ENCODE results near the gene KCMF1.

- PRO-cap, result no peak
- RAMPAGE, long total RNA, result no peak
Observed at GRCh38 chr2:80489671-80490155, 185.2 kb upstream of the LRRTM1 start.

- PRO-cap, result no peak
- RAMPAGE, long total RNA, result no peak
Observed at GRCh38 chr2:81481127-81481874, 1176.7 kb upstream of the LRRTM1 start.

GRCh38 chr2:84839939-84840882 is 40.7 kb downstream of the TRABD2A start:
- PRO-cap, result no peak
- RAMPAGE, long total RNA, result no peak

- PRO-cap, result no peak
- RAMPAGE, long total RNA, result no peak
Observed at GRCh38 chr2:84841433-84842190, 39.3 kb downstream of the TRABD2A start.

GRCh38 chr2:84849352-84849973 is 31.4 kb downstream of the TRABD2A start:
- PRO-cap, result no peak
- RAMPAGE, long total RNA, result no peak

GRCh38 chr2:84925541-84926409 is 20.3 kb downstream of the TMSB10 start:
- PRO-cap, result unidirectional peak, plus-strand start at chr2:84926019
- RAMPAGE, long total RNA, result no peak

DNA sequence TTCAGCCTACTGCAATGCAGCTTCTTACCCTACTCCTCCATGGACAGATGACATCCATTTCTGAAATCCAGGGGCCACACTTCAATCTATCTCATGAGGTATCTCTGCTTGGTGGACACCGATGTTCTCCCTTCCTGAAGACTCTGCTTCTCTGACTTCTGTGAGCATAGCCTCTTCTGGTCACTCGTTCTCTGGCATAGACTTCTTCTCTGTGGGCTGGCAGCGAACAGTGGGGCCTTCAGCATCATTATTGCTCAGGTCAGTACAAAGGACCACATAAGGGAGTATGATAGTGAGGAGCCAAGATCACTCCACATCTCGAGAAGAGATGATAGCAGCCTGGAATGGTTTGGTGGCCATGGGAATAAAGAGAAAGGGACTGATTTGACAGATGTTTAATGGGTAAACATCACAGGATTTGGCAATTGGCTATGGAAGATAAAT is 8.1 kb upstream of the KCMF1 start:
- PRO-cap, result no peak
- RAMPAGE, long total RNA, result no peak

- PRO-cap, result bidirectional peak, plus-strand start at chr2:84970644, minus-strand start at chr2:84970712; bidirectional peak, plus-strand start at chr2:84971161, minus-strand start at chr2:84970956
- RAMPAGE, long total RNA, result no peak
Observed at GRCh38 chr2:84970255-84971315, at the start of gene KCMF1. KCMF1 (plus strand) TSS chr2:84971161.

GRCh38 chr2:85046013-85046628 is 75.2 kb downstream of the KCMF1 start:
- PRO-cap, result no peak
- RAMPAGE, long total RNA, result no peak

- PRO-cap, result no peak
- RAMPAGE, long total RNA, result no peak
Observed at GRCh38 chr2:85306110-85306743, 21.6 kb downstream of the TGOLN2 start.

DNA sequence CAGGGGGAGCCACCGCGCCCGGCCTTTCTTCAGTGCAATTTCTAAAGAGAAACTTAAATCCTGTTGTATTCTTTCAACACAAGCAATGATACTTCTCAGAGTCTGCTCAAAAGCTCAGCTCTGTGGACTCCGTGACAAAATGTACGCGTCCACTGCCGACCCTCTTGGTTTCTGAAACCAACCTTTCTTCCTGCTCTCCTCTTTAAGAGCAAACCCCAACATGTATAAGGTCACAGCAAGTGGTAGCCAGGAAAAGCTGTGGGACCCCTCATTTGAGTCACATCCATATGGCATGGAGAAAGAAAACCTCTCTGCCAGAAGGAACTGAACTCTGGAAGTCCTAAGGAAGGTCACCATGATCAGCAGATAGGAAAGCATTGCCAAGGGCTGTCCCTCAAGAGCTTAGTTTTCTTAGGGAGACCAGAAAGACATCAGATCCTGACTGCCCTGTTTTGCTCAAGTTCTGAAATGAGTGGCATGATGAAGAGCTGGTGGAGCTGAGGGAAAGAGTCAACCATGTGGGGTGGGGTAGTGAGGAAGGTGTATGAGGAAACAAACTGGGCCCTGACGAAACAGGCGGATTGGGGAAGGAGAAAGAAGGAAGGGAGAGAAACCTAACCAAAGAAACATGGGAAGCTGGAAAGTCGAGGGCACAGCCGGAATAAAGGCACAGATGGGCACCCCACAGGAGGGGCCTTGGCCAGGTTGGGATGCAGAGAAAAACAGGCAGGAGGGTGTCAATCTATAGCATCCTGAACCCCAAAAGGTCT is 8.2 kb downstream of the TGOLN2 start:
- PRO-cap, result no peak
- RAMPAGE, long total RNA, result no peak

GRCh38 chr2:85326175-85327215 is 1.3 kb downstream of the TGOLN2 start:
- PRO-cap, result unidirectional peak, plus-strand start at chr2:85326919
- RAMPAGE, long total RNA, result no peak

GRCh38 chr2:85437544-85438513 is 19.3 kb downstream of the SH2D6 start:
- PRO-cap, result bidirectional peak, plus-strand start at chr2:85437750, minus-strand start at chr2:85437962
- RAMPAGE, long total RNA, result no peak

GRCh38 chr2:85542547-85543084 is 3.6 kb downstream of the MAT2A start:
- PRO-cap, result unidirectional peak, plus-strand start at chr2:85542780
- RAMPAGE, long total RNA, result no peak

GRCh38 chr2:85543085-85543976 is 4.4 kb downstream of the MAT2A start:
- PRO-cap, result no peak
- RAMPAGE, long total RNA, result no peak

DNA sequence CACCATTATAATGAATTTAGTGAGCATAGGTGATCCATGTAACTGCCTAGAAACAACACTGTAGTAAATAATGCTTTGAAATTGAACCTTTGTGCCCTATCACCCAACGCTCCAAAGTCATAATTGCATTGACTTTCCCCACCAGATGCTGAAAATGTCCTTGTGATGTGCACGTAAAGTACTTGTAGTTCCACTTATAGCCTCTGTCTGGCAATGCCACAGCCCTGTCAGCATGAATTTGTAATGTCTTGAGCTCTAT is 4.9 kb downstream of the MAT2A start:
- PRO-cap, result no peak
- RAMPAGE, long total RNA, result no peak

DNA sequence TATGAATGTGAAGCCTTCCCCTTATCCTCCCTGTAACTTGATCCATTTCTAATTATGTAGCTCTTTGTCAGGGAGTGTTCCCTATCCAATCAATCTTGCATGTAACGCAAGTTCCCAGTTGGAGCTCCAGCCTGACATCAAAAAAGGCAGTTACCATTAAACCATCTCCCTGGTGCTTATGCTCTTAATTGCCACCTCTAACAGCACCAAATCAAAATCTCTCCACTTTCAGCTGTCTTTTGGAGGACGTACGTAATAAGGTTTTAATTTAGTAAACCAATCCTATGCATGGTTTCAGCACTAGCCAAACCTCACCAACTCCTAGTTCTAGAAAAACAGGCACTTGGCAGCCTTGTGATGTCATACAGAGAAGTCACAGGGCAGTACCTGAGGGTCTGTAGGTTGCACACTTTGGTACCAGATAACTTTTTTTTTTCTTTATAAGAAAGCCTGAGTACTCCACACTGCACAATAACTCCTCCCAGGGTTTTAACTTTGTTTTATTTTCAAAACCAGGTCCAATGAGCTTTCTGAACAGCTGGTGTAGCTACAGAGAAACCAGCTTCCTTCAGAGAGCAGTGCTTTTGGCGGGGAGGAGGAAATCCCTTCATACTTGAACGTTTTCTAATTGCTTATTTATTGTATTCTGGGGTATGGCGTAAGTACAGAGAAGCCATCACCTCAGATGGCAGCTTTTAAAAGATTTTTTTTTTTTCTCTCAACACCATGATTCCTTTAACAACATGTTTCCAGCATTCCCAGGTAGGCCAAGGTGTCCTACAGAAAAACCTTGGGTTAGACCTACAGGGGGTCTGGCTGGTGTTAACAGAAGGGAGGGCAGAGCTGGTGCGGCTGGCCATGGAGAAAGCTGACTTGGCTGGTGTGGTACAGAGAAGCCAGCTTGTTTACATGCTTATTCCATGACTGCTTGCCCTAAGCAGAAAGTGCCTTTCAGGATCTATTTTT is 5.6 kb downstream of the MAT2A start:
- PRO-cap, result unidirectional peak, plus-strand start at position 575 of the sequence; unidirectional peak, plus-strand start at position 799 of the sequence
- RAMPAGE, long total RNA, result no peak

GRCh38 chr2:85545202-85545544 is 6.2 kb downstream of the MAT2A start:
- PRO-cap, result no peak
- RAMPAGE, long total RNA, result no peak

DNA sequence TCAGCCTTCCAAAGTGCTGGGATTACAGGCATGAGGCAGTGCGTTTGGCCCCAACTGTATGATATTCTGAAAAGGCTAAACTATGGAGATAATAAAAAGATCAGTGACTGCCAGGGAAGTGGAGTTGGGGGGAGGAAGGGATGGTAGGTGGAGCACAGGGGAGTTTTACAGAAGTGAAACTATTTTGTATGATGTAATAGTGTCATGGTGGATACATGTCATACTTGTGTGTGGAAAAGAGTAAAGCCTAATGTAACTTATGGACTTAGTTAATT is 2.8 kb upstream of the GGCX start:
- PRO-cap, result no peak
- RAMPAGE, long total RNA, result no peak

DNA sequence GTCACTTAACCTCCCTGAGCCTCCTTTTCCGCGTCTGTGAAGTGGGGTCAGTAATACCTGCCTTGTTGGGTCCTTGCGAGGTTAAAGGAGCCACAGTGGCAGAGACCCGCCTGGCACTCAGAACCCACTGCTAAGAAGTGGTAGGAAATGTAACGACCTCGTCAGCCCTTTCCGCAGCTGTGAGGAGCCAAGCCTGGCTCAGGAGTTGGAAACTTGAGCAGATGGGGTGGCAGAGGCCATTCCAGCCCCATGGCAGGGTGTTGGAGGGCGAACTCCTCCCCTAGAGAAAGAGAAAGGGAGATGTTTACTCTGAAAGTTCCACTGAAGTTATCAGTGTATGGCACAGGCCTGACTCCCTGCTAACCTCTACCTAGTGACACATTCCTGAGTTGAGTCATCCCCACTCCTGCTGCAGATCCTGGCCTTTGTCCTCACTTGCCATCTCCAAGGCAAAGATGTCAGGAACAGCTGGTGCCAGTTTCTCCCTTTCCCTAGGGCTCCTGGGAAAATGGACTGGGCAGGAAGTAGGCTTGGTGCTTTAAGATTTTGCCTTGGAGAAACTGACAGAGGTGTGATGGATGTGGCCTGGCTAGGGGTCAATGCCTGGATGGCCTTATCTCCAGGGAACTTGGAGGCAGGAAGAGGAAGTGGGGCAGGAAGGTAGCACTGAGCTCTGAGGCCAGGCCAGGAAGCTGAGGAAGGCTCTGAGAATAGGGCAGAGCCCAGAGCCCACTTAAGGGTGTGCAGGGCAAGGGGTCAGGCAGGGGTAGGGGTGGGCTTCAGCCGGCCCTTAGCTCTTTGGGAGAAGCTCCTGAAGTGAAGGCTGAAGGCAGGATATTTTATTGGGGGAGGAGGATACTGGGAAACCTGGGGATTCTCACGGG is 835 bp downstream of the VAMP5 start:
- PRO-cap, result unidirectional peak, minus-strand start at position 139 of the sequence; unidirectional peak, minus-strand start at position 181 of the sequence
- RAMPAGE, long total RNA, result no peak

Data from GM23338 (cell line).